Skin of body (tissue), 2 donors: ENCODE results near the genes CCDC158 and SEPTIN11.

- RAMPAGE, long total RNA = no peak
Measured at GRCh38 chr4:75649455-75649656, 19.0 kb upstream of the CDKL2 start.

DNA sequence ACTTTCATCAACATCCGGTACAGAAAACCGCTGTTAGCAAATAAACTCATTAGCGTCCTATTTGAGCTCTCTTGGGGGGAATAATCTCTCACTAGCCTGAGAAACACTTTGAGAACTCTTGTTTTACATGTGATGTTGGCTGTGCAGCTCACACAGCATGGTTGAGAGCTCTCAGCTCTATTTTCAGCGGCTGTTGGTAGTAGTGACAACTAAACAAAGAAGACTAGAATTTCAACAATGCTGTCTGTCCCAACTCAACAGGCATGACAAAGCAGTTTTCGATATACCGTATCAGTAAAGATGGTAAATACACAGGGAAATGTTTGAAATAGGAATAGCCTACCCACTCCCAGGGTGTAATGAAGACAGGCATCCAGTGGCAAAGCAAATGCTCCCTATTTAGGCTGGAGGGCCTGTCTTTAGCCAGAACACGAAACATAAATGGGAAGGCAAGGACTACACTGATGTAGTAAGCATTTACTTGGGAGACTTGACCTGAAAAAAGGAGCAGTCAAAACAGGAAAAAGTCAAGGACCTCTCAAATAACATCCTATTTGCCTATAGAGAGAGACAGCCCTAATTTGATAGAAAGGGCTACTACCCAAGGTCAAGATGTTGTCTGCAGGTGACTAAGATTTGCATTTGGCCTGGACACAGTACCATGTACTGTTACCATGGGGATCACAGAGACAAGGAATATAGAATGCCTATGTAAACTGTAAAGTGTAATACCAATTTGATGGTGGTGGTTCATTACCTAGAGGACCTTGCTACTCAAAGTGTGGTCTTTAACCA lies 60.4 kb downstream of the PPEF2 start:
- RAMPAGE, long total RNA = no peak

GRCh38 chr4:75988972-75989877 lies 1.5 kb downstream of the SDAD1 start:
- RAMPAGE, long total RNA = no peak

GRCh38 chr4:76087250-76087522 lies 12.7 kb downstream of the ART3 start:
- RAMPAGE, long total RNA = no peak

- RAMPAGE, long total RNA = no peak
Measured at GRCh38 chr4:76206488-76207034, 7.1 kb downstream of the SCARB2 start.

- RAMPAGE, long total RNA = no peak
Measured at GRCh38 chr4:76238185-76238564, 13.3 kb upstream of the FAM47E start.

DNA sequence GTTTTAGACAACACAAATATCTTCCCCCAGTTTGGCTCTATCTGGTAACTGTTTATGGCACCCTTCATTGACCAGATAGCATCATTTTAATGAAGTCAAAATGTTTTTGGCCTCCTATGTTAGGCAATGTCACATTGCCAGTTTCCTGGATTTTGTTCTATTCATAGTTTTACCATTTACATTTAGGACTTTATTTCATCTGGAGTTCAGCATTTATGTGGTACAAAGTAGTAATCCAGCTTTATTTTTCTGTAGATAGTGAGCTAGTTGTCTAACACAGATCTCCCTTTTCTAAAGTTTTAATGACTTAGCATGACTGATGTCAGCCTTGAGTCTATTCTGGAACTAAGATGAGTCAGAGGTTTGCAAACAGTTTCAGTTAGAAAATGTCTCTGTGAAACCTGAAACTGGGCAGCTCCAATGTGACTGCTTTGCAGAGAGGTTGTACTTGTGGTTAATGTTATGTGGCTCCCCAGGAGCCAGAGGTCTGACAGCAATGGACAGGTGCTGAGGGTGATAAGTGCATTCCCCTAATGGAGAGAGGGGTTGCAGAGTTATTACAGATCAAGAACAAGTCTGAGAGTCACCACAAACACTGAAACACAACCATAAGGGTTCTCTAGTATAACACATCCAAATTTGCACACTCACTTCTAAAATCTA lies 5.2 kb upstream of the STBD1 start:
- RAMPAGE, long total RNA = no peak

GRCh38 chr4:76420854-76422026 lies at the start of gene CCDC158:
Gene CCDC158 (minus strand): TSS chr4:76421141.
- RAMPAGE, long total RNA = no peak

GRCh38 chr4:76558887-76559187 lies 123.8 kb downstream of the SHROOM3 start:
- RAMPAGE, long total RNA = no peak

DNA sequence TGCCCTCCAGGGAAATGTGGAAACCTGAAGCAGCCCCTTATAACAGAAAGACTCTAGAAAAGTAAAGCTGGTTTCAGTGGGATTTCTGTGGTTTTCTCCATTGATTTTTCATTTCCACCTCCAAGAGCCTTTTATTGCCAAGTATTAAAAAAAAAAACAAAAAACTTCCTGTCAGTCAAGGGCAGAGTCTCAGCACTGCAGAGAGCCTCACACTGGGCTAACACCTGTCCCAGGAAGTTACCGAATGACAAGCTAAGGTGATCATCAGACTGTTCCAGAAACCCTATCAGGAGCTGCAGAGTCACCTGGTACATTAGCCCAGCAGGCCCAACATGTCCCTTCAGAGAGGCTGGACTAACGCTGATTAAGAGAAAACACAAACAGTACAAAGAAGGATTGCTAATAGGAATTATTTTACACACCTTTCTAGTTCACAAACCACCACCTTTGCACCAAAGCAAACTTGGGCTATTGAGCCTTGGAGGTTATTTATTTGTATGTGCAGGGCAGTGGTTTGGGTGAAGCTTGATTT lies 186.0 kb downstream of the SHROOM3 start:
- RAMPAGE, long total RNA = no peak

DNA sequence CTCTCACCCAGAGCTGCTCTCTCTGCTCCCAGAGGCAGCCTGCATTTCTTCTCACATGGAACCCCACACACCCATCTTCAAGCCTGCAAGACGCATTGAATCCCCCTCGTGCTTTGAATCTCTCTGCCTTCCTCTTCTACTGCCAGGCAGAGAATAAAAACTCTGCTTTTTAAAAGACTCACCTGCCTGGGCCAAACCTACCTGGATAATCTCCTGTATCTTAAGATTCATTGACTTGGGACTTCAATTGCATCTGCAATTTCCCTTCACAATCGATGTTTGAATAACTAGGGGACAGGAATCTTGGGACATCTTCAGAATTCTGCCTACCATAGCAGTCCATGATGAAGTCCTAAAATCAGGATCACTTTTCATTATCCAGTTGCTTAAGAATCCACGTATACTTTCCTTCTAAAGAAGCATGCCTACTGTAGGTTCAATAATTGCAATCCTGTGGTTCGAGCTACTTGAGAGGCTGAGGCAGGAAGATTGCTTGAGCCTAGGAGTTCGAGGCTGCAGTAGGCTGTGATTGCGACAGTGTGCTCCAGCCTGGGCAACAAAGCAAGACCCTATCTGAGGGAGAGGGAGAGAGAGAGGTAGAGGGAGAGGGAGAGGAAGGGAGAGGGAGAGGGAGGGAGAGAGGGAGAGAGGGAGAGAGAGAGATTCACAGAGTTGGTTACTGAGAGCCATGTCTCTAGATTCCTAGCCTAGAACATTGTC lies 227.4 kb downstream of the SHROOM3 start:
- RAMPAGE, long total RNA = no peak

DNA sequence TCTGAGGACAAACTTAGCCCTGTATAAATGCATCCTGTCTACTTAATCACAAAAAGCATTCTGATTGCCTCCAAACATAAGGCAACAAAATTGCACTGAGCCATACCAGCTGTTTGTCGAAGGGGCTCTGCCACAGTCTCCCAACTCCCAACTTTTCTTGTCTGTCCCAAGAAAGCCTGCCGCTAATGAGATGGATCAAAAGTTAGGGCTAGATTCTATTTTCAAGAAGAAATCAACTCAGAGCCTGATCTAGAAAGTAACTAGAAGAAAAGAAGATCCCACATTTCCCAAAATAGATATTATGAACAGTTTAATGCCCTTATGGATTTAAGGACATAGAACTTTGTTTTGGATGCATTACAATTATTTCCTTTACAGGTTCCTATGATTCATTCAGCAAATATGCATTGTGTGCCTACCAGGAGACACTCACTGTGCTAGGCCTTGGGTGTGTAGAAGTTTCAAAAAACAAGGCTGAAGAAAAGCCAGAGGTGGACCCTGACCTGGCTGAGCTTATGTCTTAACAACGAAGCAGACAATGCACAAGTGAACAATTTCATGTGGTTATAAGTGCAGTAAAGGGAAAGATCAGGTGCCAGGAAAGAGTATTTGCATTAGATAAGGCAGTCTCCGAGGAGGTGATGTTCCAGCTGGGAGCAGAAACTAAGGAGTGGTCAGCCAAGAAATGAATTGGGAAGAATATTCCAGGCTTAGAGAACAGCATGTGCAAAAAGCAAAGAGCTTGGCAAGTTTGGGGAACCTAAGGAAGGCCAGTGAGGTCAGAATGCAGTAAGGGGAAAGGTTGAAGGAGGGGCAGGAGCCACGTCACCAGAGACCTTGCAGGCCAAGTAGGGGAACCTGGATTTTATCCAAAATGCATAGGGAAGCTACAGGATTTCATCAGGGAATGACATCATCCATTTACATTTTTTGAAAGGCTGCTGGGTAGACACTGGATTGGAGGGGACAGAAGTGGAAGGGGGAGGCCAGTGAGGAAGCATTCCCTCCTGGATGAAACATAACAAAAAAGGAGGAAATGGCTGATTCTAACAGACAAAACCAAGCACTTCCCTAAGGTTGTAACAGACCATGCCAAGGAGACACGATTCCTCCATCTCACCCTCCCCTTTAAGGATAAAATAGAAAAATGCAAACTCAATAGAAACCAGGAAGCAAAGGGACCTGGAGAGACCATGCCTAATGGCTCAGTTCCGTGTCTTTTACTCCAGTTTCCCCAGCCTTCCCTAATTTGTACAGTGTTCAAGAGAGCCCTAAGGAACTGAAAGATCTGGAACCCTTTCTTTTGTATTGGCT lies 193.7 kb downstream of the SOWAHB start:
- RAMPAGE, long total RNA = no peak

DNA sequence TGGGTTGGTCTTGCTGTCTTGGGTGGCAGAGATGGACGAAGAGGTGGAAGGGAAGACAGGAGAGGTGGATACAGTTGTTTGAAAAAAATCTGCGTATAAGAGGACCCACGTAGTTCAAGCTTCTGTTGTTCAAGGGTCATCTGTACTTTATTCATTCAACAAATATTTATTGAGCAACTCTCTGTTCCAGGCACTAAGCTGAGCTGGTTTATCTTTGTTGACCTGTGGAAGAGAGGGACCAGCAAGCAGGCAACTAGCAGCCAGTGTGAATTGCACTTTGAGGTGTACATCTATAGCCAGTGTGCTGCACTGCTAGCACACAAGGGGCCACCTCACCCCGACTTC lies 191.4 kb downstream of the SOWAHB start:
- RAMPAGE, long total RNA = no peak

DNA sequence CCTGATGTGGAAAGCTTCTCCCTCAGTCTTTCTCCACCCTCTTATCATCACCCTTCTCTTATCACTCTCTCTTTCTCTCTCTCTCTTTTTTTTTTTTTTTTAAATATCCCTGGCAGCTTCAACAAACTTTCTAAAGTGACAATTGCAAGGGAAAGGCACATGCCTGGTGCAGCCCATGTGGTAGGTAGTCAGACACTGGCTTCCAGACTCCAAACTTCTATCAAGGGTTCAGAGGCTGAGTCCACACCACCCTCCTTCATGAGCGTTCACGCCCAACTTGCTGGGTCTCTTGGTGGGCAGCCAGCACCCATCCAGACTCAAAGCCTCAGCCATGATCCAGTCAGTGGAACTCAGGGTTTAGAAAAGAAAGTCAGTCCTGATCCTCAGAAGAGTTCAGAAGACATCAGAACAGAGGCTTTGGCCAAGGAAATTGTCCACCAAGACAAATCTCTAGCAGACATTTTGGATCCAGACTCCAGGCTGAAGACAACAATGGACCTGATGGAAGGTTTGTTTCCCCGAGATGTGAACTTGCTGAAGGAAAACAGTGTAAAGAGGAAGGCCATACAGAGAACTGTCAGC lies 141.5 kb downstream of the SOWAHB start:
- RAMPAGE, long total RNA = no peak

DNA sequence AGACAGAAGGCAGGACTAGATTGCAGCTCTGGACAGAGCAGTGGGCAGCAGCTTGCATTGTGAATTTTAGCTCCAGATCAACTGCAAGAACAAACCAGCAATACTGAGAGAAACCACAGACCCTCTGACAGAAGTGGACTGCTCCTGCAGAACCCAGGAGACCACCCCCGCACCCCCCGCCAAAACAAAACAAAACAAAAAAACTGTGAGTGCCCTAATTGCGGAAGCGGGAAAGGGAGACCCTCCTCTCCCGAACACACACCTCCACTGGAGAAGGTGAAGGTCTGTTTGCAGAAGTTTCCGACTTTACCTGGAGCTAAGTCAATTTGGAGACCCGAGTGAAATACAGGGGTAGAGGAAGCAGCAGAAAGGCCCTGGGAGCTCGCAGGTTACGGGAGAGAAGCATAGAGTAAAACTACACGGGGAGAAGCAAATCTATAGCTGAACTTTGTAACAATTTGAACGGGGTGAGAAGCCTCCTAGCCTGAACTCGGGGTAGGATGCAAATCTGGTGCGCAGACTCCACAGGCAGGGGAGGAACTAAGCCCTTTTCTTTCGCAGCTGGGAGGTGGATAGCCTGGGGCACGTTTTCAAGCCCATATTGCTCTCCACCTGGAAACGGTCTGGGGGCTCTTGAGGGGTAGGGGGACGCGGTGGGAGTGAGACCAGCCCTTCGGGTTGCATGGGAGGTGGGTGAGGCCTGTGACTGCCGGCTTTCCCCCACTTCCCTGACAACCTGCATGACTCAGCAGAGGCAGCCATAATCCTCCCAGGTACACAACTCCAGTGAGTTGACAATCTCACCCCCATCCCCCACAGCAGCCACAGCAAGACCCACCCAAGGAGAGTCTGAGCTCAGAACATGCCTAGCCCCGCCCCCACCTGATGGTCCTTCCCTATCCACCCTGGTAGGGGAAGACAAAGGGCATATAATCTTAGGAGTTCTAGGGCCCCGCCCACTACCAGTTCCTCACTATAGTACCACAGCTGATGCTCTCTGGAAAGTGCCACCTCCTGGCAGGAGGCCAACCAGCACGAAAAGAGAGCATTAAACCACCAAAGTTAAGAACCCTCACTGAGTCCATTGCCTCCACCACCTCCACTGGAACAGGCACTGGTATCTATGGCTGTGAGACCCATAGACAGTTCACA lies 30.0 kb downstream of the SOWAHB start:
- RAMPAGE, long total RNA = no peak

DNA sequence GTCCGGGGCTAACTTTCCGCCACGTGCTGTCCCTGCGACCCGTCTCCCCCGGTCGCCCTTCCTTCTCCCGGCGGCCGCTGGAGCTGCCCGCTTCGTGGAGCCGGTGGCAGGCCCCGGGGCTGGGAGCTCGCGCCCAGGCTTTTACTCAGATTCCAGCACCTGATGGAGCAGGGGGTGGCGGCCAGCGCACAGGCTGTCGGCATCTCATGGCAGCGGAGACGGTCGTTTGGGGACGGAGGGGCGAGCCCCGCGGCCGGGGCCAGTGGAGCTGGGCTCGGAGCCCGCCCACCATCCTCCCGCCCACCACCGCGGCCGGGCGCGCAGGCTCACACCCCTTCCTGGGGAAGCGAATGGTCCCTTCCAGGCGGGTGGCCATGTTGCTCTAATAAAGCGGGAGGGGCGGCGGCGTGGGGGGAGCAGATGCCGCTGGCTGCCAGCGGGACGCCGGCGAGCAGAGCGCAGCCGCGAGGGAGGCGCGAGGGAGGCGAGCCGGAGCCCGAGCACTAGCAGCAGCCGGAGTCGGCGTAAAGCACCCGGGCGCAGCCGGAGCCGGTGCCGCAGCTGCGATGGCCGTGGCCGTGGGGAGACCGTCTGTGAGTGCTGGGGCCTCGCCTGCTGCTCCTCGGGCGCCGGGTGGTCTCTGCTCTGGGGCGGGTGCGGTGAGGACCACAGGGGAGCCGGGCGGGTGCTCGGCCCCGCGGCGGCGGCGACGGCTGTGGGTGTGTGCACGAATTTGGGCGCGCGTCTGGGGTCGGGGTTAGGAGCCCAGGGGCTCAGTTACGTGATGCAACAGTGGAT lies at the start of gene SEPTIN11:
Gene SEPTIN11 (plus strand): TSS at position 415 of the 798 bp plus-strand sequence.
- RAMPAGE, long total RNA = no peak

DNA sequence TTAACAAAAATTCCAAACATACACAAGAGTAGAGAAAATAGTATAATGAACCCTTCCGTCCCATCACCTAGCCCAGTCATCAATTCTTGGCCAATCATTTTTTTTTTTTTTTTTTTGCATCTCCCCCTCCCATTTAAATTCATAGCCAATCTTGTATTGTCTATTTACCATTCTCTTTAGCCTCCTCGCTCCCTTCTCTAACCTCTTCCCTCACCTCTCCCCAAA lies 14.6 kb downstream of the SEPTIN11 start:
- RAMPAGE, long total RNA = no peak

DNA sequence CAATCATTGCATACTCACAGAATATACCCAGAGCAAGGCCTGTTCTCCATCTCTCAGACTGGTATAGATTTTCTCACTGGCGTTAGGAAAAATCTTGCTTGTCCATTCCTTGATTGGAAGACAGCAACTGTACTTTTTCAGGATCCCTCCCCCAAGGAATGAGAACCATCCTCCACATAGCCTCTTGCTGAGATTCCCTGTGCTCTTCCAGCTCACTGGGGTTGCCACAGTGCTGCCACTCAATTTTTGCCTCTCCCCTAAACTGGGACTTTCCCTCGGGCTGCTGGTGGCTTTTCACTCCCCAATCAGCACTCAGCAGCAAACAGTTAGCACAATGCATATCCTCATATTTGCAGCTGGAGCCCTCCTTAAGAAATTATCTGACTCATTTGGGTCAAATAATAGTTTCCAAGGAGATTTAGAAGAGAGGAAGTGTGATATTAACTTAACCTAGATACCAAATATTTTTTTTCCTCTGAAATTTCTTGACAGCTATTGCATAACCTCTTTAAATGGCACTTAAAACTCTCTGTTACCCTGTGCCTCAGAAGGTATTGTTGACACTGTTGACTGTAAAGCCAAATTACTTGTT lies 57.8 kb downstream of the SEPTIN11 start:
- RAMPAGE, long total RNA = no peak

DNA sequence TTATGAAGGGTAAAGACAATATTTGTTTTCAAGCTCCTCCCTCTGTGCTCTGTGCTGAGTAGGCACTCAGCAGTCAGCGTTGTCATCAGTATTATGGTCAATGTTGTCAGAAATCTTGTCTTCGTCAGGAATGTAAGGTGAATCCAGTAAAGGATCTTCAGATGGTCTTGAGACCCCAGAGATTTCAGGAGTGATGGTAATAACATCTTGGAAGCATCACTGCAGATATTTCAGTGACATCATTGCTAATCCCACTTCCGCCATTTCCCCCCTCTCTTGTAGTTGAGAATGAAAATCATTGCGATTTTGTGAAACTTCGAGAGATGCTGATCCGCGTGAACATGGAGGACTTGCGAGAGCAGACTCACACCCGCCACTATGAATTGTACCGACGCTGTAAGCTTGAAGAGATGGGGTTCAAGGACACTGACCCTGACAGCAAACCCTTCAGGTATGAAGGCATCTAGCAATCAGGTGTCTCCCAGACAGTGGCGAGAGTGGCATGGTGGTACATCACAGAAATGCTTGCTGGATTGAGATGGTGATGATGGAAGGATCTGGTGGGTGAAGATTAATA lies 55.5 kb downstream of the CCNI start:
- RAMPAGE, long total RNA = no peak

- RAMPAGE, long total RNA = no peak
Measured at GRCh38 chr4:77072184-77072858, 3.5 kb downstream of the CCNI start.